MCF 10A (cell line): Measurements from ENCODE around the genes TMEM161A and ZNF430.

DNA sequence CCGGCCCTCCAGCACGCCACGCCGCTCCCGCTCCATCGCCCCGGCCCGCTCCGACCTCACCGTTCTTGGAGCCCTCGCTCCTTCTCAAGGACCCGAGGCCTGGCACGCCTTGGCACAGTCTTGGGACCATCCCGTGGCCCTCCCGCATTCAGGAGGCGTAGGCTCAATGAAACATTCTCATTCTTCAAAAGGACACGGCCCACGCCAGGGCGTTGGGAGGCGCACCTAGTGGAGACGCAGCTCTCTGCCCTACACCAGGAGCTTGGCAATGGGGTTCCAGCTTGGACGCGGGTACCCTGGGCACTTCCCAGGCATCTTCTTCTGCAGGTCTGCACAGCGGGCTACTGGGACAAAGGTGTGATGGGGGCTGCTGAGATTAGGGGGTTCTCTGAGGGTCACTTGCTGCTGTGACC, 549 bp upstream of the CERS1 start:
- PRO-cap, result no peak
- RRBS, result 76% methylated on average over 7 of the region's 24 CpGs

DNA sequence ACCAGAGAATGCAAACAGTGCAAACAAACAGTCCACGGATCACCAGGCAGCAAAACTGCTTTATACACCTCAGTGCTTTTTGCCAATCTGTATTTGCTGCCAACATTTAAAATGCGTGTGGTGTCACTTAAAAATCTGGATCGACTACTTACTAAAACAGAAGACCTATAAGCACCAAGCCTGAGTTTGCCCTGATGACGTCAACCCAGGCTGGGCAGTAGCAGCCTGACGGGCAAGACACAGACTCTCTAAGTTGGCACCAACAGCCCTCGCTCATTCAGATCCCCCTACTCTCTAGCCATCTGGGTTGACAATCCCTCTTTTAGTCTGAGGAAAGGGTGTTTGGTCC, 7.1 kb downstream of the SUGP2 start:
- PRO-cap, result no peak
- RRBS, result no CpG with 5 or more reads among the region's 6 CpGs

DNA sequence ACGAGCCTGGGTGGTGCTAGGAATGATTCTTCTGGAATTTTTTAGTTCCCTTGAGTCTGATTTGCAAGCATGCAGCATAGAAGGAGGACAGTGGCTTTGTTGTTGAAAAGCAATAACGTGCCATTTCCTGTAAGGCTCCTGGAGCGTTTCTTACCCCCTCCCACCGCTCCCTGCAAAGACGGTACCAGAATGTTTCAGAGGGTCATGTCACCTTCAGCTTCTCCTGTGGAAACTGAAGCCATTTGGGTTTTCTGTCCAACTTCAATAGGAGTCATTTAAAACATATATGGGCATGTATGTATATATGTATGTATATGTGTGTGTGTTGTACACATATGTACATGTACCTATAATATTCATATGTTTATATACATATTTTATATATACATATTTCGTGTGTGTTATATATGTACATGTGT, 1.6 kb downstream of the SLC25A42 start:
- PRO-cap, result no peak
- RRBS, result no CpG with 5 or more reads among the region's 6 CpGs

GRCh38 chr19:19099246-19099799, 35.5 kb downstream of the SLC25A42 start:
- PRO-cap, result no peak
- RRBS, result no CpG with 5 or more reads among the region's 8 CpGs

GRCh38 chr19:19138182-19138770, at the start of gene TMEM161A:
Gene TMEM161A (minus strand): TSS chr19:19138478.
- PRO-cap, result bidirectional peak, plus-strand start at chr19:19138638, minus-strand start at chr19:19138428
- RRBS, result under 1% methylated on average over 12 of the region's 39 CpGs

GRCh38 chr19:19261222-19262279, 1.1 kb downstream of the HAPLN4 start:
- PRO-cap, result no peak
- RRBS, result 42% methylated on average over 21 of the region's 56 CpGs

GRCh38 chr19:19303556-19304276, 16.6 kb downstream of the SUGP1 start:
- PRO-cap, result no peak
- RRBS, result 97% methylated on average over 4 of the region's 22 CpGs

DNA sequence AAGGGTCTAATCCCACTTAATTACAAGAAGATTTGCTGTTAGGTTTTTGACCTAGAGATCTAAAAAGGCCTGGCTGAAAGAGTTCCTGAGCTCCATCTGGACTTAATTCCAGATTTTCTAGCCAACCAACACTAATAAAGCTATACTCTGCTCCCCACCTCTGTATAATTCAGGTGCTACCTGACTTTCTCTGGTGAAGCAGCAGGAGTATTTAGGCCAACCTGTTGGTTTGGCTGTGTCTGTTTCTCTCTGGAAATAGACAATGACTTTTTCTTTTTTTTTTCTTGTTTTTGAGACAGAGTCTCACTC, 30.2 kb upstream of the GATAD2A start:
- PRO-cap, result no peak

DNA sequence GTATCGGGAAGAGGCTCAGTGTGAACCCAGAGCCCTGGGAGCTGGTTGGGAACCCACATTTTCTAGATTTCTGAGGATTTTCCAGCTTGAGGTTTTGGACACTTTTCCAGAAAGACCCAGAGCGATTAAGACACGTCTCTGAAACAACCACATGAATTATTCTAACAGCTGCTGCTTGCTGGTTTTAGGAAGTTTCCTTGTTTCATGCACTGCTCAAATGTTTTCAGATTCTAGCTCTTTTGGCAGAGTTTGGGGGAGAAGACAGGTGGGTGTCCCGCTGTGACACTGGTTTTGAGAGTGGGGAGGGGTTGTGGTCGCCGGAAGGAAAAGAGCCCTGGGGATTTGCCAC, 13.0 kb downstream of the GATAD2A start:
- PRO-cap, result no peak
- RRBS, result no CpG with 5 or more reads among the region's 6 CpGs

- PRO-cap, result no peak
- RRBS, result no CpG with 5 or more reads among the region's 20 CpGs
Observed at GRCh38 chr19:19464972-19465979, 50.1 kb downstream of the TSSK6 start.

DNA sequence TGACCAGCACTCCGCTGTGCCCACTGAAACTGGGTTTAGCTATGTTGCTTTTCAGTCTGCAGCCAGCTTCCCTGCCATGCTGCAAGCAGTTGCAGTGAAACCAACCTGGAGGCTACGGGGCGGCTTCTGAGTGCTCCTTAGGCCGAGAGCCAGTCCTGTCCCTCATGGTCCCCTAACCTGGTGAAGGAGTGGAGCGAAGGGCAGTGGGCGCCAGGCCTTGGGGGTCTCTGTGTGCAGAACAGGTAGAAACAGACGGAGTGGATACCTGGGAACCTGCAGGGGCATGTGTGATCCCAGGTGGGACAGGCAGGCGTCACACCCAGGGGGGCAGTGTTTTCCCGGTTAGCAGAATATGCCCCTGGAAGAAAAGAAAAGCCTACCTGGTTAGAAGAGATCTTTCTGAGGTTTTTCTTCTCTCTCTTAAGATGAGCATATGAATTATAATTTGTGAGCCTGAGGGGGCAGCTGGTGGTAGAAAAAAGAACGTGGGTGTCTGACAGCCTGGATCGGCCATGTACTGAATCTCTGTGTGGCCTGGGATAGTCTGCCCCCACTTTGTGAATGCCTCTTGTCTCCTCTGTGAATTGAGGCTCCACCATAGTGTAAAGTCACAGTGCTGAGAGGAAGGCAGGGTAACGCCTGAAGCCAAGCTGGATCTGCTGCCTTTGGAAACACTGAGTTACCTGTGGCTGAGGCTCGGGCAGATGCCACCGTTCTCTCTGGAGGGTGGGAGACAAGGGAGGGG, 38.7 kb downstream of the TSSK6 start:
- PRO-cap, result no peak
- RRBS, result no CpG with 5 or more reads among the region's 14 CpGs

GRCh38 chr19:19506187-19507056, 8.9 kb downstream of the TSSK6 start:
- PRO-cap, result no peak
- RRBS, result no CpG with 5 or more reads among the region's 28 CpGs

DNA sequence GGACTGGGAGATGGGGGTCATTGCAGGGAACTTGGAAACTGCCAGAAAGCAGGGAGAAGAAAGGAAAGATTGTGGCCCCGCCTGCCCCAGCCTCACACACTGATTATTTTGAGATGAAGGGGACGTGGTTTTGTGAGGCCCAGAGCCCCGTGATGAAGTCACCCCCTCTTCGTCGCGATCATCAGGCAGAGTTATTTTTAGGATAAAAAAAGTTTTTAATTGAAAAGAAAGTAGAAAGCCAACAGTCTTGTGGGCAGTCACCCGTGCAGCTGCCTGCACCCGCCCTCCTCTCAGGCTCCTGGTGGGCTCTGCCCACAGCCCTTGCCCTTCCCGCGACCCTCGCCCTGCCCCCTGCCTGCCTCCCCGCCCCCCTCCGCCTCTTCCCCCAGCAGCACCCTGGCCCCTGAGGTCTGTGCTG, 1.9 kb upstream of the YJEFN3 start:
- PRO-cap, result no peak
- RRBS, result no CpG with 5 or more reads among the region's 13 CpGs

DNA sequence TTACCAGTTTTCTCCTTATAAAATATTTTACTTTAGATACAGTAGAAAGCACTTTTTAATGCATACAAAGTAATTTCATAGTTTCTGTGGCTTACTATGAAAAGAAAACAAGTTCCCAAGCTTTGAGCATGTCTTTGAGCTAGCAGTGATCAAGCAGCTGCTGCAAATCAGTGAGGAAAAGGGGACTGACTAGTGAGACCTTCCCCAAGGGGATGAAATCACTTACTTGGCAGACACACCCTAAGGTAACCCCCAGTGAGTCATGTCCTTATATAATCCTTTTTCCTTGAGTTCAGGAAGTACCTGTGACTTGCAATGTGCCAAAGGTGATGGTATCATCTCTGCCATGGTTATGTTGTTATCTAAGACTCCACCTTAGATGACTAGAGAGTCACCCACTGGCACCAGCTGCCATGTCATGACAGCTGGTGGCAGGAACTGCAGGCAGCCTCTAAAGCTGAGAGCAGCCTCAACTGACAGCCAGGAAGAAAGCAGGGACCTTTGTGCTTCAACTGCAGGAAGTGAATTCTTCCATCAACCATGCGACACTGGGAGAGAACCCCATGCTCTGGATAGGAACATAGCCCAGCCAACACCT, 12.5 kb downstream of the PBX4 start:
- PRO-cap, result no peak
- RRBS, result no CpG with 5 or more reads among the region's 1 CpG

- PRO-cap, result no peak
- RRBS, result no CpG with 5 or more reads among the region's 11 CpGs
Observed at GRCh38 chr19:19635222-19635546, 7.2 kb upstream of the LPAR2 start.

DNA sequence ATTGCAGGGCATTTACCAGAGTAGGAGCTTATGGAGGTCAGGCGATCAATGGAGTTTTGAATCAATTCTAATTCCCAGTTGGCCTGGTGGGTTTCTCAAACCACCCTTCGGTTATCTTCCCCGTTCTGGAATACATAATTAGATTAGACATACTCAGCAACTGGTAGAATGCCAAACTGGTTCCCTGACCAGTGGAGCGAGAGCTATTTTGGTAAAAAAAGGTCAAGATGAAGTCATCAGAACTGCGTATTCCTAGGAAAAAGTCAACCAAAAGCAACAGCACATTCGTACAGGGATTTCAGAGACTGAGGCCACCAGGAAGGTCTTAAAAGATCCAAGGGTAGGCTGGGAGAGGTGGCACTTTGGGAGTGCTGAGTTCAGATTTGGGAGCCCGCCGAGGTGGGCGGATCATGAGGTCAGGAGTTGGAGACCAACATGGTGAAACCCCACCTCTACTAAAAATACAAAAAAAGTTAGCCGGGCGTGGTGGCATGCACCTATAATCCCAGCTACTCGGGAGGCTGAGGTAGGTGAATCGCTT, 29.7 kb upstream of the ZNF14 start:
- PRO-cap, result no peak
- RRBS, result no CpG with 5 or more reads among the region's 13 CpGs

DNA sequence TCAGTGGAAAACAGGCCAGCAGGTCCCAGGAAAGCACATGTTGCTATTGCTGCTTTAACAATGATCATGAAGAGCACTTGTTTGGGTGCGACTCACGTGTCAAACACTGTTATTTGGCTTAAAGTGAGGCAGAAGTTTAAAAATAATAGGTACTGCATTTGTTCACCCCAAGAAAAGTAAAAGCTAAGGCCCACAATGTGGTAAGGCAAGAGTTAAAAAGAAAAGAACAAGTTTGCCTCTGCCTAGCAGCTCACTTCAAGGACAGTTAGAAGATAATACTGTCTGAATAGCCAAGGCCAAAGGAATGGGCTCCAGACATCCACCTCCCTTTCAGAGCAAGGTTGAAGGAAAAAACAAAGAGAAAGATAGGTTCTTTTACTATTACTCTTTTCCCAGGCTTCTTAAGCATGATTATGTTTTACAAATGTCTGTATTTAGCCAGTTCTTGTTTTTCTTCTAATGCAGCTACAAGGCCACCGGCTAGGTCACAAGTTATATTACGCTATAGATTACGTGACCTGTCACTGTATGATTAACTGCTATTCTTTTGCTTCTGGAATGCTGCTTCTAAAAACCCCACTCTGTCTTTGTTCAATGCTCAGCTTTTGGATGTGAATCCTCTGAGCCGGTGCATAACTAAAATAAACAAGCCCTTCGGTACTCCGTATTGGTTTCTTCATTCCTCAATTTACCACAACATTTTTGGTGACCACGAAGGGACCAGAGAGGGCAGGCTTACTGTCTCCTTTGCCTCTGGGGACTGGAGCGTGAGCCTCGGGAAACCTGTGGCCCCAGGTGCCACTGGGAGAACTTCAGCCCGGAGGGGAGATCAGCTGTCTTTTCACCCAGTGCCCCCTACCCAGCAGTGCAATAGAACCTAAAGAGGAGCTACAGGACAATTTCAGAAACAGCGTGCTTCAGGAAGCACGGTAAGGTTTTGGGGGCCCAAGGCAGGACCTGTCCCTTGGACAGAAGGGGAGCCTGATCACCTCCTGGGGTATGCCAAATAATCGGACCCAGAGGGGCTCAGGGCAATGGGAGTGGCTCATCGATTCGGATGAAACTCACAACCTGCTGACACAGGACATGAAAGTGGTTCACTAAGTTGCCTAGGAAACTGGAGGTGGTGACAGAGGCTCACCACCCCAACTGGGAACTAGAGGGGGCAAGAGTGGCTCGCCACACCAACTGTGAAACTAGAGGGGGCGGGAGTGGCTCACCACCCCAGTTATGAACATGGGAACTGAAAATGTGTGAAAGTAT, 45.8 kb upstream of the ZNF737 start:
- PRO-cap, result no peak
- RRBS, result no CpG with 5 or more reads among the region's 19 CpGs

DNA sequence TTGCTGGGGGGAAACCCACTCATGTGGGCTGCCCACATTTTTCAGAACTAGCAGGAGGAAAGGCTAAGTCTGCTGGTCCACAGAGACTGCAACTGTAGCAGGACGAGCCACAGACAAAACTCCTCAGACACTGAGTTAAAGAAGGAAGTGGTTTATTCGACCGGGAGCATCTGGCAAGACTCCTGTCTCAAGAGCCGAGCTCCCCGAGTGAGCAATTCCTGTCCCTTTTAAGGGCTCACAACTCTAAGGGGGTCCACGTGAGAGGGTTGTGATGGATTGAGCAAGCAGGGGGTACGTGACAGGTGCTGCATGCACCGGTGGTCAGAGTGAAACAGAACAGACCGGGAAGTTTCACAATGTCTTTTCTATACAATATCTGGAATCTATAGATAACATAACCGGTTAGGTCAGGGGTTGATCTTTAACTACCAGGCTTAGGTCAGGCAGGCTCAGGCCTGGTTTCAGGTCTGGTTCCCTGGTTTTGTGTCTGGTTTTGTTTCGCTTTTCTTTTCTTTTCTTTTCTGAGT, 3.1 kb upstream of the ZNF626 start:
- PRO-cap, result no peak
- RRBS, result no CpG with 5 or more reads among the region's 11 CpGs

- PRO-cap, result no peak
- RRBS, result no CpG with 5 or more reads among the region's 4 CpGs
Observed at GRCh38 chr19:20667550-20667933, 6.2 kb upstream of the ZNF626 start.

DNA sequence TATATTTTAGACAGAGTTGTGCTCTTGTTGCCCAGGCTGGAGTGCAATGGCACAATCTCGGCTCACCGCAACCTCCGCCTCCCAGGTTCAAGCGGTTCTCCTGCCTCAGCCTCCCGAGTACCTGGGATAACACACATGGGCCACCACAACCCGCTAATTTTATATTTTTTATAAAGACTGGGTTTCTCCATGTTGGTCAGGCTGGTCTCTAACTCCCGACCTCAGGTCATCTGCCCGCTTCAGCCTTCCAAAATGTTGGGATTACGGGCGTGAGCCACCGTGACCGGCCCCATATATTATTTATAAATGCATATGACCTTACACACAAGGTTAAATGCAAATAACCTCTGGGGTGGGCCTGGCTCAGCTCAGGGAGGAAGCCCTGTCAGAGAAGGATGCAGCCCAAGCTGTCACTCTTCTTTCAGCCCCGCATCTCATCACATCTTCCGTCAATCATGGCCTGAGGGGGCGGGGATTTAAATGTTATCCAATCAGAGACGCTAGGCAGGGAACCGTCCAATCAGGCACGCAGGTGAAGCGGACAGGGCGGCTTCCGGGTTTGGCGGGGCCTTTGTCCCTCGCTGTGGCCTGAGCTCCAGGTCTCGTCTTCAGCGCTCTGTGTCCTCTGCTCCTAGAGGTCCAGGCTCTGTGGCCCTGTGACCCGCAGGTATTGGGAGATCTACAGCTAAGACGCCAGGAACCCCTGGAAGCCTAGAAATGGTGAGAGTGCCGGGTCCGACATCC, at the start of gene ZNF430:
Gene ZNF430, plus strand, starts transcription at position 574 of the 744 bp plus-strand sequence.
- PRO-cap, result bidirectional peak, plus-strand start at position 574 of the sequence, minus-strand start at position 436 of the sequence
- RRBS, result no CpG with 5 or more reads among the region's 29 CpGs